ENCODE data around the genes PI4K2B and STIM2.

GRCh38 chr4:24007873-24008382 lies 118.1 kb upstream of the PPARGC1A start:
- PRO-cap: no peak
- RAMPAGE, long total RNA, 3 experiments: no peak in any of the 3 experiments

- PRO-cap: no peak
- RAMPAGE, long total RNA, 3 experiments: no peak in any of the 3 experiments
These were observed 73.6 kb upstream of the DHX15 start for GRCh38 chr4:24657807-24658472.

DNA sequence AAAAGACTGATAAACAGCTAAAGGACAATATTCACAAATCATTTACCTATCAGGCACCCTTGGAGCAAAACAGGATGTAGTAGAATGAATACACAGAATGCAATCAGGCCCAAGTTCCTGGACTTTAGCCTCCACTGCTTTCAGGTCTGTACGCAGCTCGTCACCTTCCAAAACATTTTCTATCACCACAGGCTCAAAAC lies 5.4 kb downstream of the SEPSECS start:
- PRO-cap: no peak
- RAMPAGE, long total RNA, 3 experiments: no peak in any of the 3 experiments

- PRO-cap: no peak
- RAMPAGE, long total RNA, 3 experiments: no peak in any of the 3 experiments
These were observed 1.5 kb downstream of the SEPSECS start for GRCh38 chr4:25158673-25159248.

DNA sequence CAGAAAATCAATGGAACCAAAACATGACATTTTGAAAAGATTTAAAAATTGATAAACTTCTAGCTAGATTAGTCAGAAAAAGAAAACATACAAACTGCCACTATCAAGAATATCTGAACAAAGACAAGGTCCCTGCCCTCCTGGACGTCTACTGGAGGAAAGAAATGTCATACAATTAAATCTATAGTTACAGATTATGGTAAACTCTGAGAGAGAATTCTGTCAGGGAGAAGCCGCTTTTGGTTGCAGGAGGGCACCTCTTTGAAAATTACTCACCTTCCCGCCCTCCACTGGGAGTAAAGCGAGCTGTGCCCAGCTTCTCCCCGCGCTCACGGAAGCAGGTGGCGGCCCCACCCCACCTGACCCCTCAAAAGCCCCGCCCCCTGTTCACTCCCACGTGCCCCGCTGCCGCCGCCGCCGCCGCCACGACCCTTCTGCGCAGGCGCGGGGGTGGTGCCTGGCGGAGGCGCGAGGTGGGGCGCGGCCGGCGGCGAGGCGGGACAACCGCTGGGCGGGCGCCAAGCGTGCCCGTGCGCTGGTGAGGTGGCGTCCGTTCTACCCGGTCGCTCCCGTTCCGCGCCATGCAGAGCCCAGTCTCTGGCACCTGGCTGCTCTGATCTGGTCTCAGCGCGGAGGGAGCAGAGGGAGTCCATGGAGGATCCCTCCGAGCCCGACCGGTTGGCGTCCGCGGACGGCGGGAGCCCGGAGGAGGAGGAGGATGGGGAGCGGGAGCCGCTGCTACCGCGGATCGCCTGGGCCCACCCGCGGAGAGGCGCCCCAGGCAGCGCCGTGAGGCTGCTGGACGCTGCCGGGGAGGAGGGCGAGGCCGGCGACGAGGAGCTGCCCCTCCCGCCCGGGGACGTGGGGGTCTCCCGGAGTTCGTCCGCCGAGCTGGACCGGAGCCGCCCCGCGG lies at the start of gene PI4K2B:
TSS of gene PI4K2B (plus strand) at position 521 of the 913 bp plus-strand sequence.
- PRO-cap: bidirectional peak, plus-strand start at position 521 of the sequence, minus-strand start at position 333 of the sequence
- RAMPAGE, long total RNA, 3 experiments: start-site peak on the plus strand in 1 of 3 experiments, centred at position 508 of the sequence, 18 reads per replicate

DNA sequence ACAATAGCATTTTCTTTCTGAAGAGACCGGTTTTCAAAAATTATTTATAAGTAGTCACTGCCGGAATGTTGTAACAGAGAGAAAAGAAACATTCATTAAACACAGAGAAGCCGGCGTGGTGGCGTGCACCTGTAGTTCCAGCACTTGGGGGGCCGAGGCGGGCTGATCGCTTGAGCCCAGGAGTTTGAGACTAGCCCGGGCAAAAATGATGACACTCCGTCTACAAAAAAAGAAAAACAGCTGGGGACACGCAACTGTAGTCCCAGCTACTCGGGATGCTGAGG lies 855 bp downstream of the ZCCHC4 start:
- PRO-cap: no peak
- RAMPAGE, long total RNA, 3 experiments: no peak in any of the 3 experiments

GRCh38 chr4:25440397-25440677 lies 63.3 kb downstream of the ANAPC4 start:
- PRO-cap: unidirectional peak, minus-strand start at chr4:25440451
- RAMPAGE, long total RNA, 3 experiments: no peak in any of the 3 experiments

GRCh38 chr4:25652042-25652713 lies 3.5 kb upstream of the SLC34A2 start:
- PRO-cap: no peak
- RAMPAGE, long total RNA, 3 experiments: no peak in any of the 3 experiments

GRCh38 chr4:25880113-25880698 lies 17.4 kb upstream of the SEL1L3 start:
- PRO-cap: no peak
- RAMPAGE, long total RNA, 3 experiments: no peak in any of the 3 experiments

DNA sequence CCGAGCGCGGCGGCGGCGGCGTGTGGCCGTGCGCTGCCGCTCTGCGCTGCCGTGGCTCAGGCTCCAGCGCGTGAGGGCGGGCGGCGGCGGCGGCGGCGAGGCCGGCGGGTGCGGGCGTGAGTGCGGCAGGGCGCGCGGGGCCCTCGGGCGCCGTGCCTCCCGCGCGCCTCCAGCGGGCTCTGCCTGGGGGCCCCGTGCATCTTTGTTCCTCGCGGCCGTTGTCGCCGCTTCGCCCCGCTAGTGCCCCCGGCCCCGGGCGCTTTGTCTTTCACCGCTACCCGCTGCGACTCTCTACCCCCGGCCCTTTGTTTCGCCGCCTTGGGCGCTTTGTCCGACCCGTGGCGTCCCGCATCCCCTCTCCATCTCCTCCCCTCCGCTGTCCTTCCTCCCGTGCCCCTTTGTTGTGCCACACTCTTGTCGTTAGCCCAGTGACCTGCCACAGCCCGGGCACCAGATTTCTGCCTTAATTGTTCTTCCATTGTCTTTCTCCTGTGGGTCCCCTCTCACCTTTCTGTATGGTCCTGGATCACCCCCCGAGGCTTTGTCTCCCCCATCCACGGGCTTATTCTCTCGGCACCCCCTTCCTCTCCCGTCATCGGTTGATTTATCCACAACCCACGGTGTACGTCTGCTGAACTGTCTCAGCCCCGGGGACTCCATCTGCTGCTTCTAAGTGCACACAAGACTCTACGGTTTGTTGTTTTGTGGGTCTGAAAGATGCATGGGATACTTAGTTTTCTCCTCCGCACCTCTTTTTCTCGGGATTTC lies 550 bp downstream of the RBPJ start:
- PRO-cap: no peak
- RAMPAGE, long total RNA, 3 experiments: no peak in any of the 3 experiments

- PRO-cap: no peak
- RAMPAGE, long total RNA, 3 experiments: no peak in any of the 3 experiments
These were observed 38.7 kb downstream of the RBPJ start for GRCh38 chr4:26359413-26359928.

GRCh38 chr4:26860099-26861079 lies at the start of gene STIM2:
STIM2 (plus strand) TSS chr4:26860841.
- PRO-cap: bidirectional peak, plus-strand start at chr4:26860841, minus-strand start at chr4:26860554; unidirectional peak, plus-strand start at chr4:26860970; unidirectional peak, plus-strand start at chr4:26861038
- RAMPAGE, long total RNA, 3 experiments: start-site peak on the plus strand in 1 of 3 experiments, at chr4:26860777-26860846 at its widest, 24 reads per replicate

GRCh38 chr4:27075609-27076129 lies 215.0 kb downstream of the STIM2 start:
- PRO-cap: no peak
- RAMPAGE, long total RNA, 3 experiments: no peak in any of the 3 experiments

DNA sequence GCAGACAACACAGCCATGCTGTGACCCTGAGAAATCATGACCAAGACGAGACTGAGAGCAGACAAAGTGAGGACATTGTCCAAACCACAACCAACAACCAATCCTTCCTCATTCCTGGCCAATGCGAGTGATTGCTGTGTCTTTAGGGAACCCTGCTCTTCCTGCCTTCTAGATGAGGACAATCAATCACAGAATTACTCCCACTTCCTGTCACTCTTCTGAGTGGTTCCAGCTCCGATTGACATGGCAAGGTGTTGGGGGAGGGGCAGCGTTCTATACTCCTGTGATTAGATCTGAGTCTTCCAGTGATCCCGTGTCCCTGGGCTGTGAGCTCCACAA lies 227.8 kb downstream of the STIM2 start:
- PRO-cap: no peak
- RAMPAGE, long total RNA, 3 experiments: no peak in any of the 3 experiments

DNA sequence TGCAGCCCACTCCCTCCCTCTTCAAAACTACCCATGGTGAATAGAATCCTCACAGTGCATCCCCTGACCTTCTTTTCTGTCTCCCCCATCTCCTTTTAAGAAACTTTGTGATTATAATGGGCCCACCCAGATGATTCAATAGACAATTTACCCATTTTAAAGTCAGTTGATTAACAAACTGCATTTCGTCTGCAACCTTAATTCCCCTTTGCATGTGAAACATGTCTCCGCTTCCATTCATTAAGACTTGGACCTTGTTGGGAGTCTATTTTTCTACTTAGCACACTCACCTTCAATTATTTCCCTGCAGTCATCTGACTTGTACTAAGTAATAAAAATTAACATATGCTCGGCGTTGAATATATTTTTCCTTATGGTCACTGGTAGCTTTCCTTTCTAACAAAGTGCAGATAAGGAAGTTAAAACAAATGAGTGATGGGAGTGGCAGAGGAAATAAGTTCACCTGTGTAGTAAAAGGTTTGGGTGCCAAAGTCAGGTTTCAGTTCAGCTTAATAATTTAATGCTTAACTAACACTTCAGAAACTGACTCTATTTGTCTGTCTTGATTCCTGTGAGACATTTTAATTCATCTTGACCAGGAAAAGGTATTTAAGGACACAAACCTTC lies 184.3 kb downstream of the PCDH7 start:
- PRO-cap: no peak
- RAMPAGE, long total RNA, 3 experiments: no peak in any of the 3 experiments

DNA sequence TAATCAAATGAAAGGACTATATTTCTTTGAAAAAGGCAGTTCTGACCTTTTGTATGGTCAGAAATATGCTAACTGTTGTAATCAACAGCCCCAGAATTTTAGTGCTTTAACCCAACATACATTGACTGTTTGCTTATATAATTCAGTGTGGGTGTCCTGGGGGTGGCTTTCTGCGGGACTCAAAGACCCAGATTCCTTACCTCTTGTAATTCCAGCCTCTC lies 301.1 kb downstream of the PCDH7 start:
- PRO-cap: no peak
- RAMPAGE, long total RNA, 3 experiments: no peak in any of the 3 experiments

GRCh38 chr4:35988712-35988934 lies 255.7 kb downstream of the ARAP2 start:
- PRO-cap: no peak
- RAMPAGE, long total RNA, 3 experiments: no peak in any of the 3 experiments

- PRO-cap: no peak
- RAMPAGE, long total RNA, 3 experiments: no peak in any of the 3 experiments
These were observed 101.5 kb downstream of the ARAP2 start for GRCh38 chr4:36142695-36143288.

DNA sequence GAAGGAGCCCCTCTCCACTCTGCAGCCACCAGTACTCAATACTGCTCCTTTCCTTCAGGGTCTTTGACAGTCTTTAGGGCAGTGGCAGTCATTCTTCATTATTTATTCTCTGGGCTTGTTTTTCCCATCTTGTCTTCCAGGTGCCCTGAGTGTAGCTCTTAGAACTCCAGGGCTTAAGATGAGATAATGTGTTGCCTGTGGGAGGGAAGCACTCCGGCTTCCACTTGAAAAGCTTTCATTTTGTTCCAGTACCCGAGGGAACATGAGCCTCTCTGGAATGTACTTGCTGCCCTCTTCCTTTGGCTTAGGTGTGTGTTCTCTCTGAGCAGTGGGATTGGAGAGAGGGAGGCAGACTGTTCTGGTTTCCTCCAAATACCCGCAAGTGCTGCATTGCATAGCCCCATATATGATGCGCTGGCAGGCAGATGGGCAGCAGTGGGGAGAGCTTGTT lies 927 bp upstream of the DTHD1 start:
- PRO-cap: no peak
- RAMPAGE, long total RNA, 3 experiments: no peak in any of the 3 experiments

- PRO-cap: no peak
- RAMPAGE, long total RNA, 3 experiments: no peak in any of the 3 experiments
These were observed 264.9 kb upstream of the NWD2 start for GRCh38 chr4:36979603-36980030.

Data from tibial nerve (tissue), 3 donors.